ENCODE data around the genes SNX9 and SERAC1.

DNA sequence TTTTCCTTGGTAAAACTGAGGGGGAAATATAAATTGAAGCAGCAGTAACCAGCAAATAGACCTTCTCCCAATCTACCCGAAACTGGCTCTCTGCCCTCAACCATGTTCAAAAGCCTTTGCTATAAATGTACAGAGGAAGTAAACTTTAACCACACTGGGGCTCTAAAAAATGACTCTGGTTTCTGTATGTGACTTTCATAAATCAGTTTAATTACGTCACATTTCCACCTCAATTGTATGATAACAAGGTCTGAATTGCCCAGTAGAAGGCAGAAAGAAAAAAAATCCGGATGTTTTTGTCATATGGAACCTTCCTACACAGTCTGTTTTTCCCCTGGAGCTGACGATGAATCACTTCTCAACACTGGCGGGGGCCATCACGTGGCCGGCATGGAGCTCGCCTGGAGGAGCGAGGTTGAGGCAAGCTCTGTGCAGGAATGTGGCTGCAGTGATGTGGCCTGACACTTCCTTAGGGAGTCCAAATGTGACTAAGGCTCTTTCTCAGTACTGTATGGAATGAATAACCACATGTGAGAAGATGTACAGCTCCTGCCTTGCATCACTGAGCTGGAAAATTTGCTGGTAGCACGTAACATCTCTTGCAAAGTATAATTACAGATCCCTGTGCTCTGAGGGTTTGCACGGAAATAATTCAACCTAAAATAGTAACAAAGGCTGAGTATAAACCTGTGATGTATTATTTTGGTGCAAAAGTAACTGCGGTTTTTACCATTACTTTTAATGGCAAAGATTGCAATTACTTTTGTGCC is 58.6 kb upstream of the SNX9 start:
- RRBS: no CpG with 5 or more reads among the region's 12 CpGs

DNA sequence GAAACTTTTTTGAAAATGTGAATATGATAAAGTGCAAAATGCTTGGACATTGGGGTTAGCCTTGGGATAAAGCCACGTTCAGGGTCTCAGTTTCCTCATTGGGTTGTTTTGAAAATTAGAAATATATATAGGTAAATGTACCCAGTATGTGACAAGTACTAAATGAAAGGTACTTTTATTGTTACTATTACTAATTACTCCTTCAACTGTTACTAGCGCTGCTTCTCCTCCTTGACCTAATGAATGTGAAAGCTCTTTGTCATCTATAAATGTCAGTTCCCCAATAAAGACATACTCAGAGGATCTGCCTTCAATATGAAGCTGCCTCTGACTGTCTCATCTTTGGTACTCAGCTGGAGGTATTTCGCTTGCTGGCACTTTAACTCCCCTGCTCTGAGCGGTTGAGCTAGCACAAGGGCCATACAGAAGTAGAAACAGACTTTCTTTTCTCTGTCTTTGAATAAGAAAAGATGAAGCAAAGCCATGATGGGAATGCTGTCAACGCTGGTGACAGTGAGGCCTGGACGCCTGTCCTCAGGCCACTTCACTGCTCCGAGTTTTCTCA is 56.2 kb upstream of the SNX9 start:
- RRBS: no CpG with 5 or more reads among the region's 7 CpGs

DNA sequence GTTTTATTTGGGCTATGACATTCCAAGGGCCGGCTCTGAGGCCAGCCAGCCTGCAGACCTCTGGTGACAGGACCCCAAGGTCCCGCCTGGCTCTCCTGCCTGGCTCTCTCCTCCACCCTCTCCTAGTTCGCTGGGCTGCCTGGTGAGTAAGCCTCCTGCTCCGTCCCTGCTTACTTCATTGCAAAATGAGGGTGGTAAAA is 43.1 kb upstream of the SNX9 start:
- RRBS: no CpG with 5 or more reads among the region's 4 CpGs

DNA sequence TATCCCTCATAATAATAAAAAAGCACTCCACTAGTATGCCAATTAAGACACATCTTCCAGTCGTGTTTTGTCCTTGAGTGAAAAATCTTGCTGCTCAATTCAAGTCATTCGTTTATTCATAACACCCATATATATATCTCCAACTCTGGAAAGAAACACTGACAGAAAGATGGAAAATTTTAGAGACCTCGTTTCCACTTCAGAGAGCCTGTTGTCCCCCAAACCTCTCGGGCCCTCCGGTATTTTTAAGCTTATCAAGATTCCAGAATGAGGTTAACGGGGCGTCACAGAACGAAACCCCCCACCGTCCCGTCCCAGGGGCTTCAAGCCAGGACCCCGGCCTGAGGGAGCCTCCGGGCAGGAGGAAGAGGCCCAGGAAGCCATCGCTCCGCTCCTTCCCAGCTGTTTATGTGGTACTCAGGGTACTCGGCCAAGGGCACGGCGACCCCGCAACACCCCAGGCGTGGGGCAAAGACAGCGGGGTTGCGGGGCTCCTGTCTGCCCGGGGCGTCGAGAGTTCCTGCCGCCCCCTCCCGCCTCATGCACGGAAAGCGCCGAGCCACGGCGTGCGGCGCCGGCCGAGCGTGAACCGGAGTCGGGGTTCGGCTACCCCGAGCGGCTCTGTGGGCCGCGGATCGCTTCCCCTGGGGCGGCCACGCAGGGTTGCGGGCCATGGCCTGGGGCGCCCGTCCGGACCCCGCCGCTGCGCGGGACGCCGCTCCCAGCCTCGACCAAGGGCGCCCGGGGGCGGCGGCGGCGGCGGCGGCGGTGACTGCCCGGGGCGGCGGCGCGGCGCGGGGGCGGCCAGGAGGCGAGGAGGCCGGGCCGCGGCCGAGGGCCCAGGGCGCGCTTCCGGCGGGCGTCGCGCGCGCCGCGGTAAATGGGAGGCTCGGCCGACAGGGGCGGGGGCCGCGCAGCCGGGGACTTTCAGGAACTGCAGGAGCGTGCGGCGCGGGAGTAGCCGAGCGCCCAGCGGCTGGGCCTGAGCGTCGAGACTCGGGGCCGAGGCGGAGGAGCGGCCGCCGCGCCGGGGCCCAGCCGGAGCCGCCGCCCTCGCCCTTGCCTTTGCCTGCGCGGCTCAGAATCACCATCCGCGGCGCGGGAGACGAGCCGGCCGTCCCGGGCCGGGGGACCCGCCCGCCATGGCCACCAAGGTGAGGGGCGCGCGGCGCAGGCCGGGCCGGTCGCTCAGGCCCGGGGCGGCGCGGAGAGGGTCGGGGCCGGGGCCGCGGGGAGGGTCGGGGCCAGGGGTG is at the start of gene SNX9:
Gene SNX9, plus strand, starts transcription at position 954 of the 1,253 bp plus-strand sequence.
- RRBS: 1% methylated on average over 78 of the region's 146 CpGs

- RRBS: no CpG with 5 or more reads among the region's 3 CpGs
These were observed 56.8 kb downstream of the SNX9 start for GRCh38 chr6:157879782-157880366.

- RRBS: no CpG with 5 or more reads among the region's 19 CpGs
These were observed 53.1 kb upstream of the SYNJ2 start for GRCh38 chr6:157928290-157929196.

DNA sequence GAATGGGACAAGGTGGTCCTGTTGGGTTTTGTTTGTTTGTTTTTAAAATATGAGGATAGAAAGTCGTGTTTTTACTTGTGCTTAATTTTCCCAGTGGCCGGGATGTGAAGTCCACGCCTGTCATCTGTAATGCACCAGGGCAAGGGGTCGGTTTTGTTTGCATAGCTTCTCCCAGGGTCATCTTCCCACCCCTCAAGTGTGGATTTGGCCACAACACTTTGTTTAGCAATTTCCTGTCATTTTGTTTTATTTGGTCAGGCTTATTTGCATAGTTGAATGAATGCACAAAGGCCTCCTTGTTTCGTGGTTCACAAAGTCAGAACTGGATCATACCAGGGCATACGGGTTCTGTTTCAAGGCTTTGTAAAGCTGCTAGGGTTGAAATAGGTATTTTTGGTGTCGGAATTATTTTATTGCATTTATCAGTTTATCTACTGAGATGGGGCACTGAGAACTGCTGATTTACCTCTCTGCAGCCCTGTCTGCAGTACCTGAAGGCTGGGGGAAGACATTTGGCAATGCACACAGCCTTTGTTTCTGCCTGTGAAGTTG is 29.9 kb downstream of the SYNJ2 start:
- RRBS: no CpG with 5 or more reads among the region's 7 CpGs

DNA sequence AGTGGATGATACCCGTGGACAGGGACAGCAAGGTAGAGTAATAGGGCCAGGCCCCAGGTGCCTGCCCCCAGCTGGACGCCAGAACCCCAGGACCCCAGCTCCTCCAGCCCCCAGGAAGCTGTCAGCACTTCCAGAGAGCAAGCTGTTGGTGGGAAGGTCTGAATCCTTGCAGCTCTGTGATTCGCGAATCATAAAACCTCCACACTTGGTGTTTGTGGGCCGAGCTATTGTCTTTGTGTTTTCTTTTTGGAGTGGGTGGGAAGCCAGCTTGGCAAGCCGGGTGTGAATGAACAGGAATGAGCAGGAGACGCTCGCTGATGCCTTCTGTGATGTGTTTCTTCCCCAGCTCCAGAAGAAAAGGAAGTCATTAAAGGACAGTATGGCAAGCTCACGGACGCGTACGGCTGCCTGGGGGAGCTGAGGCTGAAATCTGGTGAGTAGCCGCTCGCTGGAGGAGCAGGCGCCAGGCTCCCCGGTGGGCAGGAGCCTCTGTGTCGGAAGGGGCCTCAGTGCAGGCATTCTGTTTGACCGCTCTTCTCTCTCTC is 35.3 kb downstream of the SYNJ2 start:
- RRBS: no CpG with 5 or more reads among the region's 18 CpGs

DNA sequence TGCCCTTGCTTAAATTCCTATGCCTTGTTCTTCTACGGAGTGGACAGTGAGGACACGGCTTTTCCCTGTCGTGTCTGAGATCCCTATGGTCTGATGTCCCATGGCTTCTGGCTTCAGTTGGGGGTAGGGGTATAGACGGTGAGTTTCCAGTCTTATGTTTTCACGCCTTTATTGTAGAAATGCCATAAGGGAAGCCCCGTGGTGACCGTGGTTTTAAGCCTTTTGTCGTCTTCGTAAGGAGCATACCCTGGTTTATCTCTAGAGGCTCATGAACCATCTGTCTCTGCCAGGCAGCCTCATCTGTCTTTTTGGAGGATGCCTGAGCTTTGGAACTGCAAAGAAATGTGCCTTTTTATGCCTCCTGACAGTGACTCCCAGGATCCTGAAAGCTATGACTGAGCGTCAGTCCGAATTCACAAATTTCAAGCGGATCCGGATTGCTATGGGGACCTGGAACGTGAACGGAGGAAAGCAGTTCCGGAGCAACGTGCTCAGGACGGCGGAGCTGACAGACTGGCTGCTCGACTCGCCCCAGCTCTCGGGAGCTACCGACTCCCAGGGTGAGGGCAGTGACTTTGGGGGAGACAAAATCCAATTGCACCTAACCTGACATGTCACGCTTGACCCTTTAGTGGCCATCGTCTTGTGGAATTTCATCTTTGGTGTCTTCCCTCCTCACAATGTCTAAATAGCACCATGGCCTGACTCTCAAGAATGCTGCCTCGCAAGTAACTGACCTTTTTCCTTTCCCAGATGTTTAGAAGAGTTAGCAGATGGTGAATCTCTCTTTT is 84.6 kb downstream of the SYNJ2 start:
- RRBS: 92% methylated on average over 3 of the region's 26 CpGs

DNA sequence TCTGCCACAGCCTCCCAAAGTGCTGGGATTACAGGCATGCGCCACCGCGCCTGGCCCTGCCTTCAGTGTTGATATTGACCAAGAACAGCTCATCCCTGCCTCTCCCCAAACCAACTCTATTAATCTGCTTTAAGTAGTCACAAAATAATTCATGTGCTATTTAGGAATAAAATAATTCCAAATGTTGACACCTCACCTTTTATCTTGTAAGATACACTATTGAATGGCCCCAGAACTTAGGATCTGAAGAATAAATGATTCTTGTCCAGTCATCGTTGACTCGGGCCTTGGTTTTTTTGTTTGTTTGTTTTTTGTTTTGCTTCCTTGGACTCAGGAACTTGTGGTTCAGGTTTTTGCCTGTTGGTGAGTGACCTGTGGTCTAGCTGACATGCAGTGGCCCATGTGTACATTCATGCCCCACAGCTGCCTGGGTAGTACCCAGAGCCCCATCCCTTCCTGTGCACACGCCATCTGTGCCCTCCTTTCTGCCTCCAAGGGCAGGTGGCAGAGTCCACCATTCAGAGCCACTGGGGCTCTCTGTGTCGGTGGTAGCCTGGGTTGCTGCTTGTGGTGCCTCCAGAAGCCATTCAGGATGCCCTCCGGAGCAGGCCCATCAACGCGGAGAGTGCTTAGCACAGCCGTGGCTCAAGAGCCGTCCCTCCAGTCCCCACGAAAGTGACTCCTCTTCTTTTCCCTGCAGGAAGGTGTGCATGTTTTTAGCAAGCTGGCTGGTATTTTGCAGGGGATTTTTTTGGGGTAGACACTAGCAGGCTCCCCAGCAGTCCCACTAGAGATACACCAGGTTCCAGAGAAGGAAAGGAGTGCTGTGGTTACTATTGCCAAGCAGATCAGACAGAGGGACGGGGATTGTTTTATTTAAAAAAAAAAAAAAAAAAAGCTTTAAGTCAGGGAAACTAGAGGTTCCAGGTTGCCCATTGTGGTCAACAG is 85.9 kb downstream of the SYNJ2 start:
- RRBS: no CpG with 5 or more reads among the region's 14 CpGs

DNA sequence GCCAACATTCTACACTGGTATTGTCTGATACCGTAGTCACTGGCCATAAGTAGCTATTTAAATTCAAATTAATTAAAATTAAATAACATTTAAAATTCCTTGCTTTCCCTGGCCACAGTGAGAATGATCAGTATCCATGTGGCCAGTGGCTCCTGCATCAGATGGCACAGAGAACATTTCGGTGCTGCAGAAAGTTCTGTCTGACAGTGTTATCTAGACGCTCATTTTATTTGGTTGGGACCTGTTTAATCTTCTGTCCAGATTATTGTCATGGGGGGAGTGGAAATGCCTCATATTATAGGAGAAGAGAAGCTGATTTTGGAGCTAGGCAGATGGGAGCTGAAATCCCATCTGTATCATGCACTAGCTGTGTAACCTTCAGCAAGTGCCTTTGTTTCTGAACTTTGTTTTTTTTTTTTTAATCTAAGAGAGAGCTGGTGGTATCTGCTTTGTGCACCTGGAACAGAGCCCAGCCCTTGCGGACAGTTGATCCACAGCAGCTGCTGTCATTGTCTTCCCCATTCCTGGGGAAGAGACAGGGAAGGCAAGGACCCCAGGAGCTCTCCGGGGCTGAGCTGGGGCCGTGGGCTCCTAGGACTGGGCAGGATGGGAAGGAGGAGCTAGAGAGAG is 91.9 kb downstream of the SYNJ2 start:
- RRBS: no CpG with 5 or more reads among the region's 6 CpGs

- RRBS: 1% methylated on average over 34 of the region's 71 CpGs
These were observed at the start of gene SERAC1 for GRCh38 chr6:158167664-158168490. Gene SERAC1 (minus strand): TSS chr6:158168262.

- RRBS: 97% methylated on average over 5 of the region's 10 CpGs
These were observed 80.2 kb upstream of the TMEM181 start for GRCh38 chr6:158479726-158479972.

- RRBS: 8% methylated on average over 18 of the region's 75 CpGs
These were observed 23.7 kb upstream of the TMEM181 start for GRCh38 chr6:158535989-158536891.

DNA sequence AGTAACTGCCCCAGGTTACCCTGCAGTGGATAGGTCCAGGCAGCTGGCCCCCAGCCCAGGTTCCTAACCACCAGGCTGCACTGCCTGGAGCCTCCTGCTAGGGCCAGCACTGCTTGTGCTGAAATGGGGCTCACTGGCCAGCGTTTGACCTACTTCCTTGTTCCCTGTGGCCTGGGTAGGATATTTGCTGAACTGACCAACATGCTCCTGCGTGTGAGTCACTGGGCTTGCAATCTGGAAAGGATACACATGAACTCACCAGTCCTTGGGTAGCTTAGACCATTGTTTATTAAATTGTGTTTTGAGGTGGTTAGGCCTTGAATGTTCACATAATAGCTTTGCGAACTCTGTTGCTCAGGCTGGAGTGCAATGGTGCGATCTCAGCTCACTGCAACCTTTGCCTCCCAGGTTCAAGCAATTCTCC is 3.6 kb downstream of the TMEM181 start:
- RRBS: no CpG with 5 or more reads among the region's 4 CpGs

DNA sequence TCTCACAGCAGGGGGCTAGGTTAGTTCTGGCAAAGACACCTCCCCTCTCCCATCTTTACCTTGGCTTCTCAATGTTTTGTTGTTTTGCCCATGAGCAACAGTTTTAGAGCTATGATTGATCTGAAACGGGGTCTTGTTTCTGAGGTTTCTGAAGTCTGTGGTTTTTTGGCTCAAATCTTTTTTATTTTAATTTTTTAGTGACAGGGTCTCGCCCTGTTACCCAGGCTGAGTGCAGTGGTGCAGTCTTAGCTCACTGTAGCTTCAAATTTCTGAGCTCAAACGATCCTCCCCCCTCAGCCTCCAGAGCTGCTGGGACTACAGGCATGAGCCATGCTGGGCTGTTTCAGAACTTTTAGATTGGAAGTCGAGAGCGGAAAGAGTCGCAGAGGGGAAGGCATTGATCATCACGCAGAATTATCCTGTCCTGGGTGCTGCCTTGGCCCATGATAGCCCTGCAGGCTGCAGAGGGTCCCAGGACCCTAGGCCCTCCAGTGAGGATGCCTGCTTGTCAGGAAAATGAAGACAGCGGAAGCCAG is 9.0 kb downstream of the TMEM181 start:
- RRBS: no CpG with 5 or more reads among the region's 8 CpGs

GRCh38 chr6:158596739-158597720 is 37.1 kb downstream of the TMEM181 start:
- RRBS: no CpG with 5 or more reads among the region's 14 CpGs

- RRBS: no CpG with 5 or more reads among the region's 17 CpGs
These were observed 17.0 kb downstream of the SYTL3 start for GRCh38 chr6:158666644-158667529.

DNA sequence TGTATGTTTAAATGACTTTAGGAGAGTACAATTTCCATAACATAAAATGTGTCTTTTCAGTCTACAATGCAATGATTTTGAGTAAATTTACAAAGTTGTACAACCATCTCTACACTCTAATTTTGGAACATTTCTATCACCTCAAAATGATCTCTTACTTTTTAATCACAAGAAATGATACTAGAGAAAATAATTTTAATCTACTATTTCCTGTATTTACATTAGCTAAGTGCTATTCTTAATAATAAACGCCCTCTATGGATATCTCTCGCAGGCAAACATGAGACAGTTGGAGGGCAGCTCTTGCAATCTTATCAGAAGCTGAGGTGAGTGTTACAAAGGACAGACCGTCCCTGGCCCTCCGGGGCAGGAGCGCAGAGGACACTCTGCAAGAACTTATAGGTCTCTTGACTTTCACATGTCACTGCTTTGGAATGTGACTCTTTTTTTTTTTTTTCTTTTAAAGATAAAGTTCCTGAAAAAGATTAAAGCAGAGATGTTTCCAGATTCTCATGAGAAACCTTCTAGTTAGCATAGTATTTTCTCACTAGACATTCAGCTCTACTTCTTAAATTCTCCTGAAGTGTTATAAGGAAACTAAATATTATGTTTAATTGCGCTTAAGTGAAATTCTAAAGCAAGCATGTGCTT is 57.2 kb downstream of the SYTL3 start:
- RRBS: no CpG with 5 or more reads among the region's 6 CpGs

DNA sequence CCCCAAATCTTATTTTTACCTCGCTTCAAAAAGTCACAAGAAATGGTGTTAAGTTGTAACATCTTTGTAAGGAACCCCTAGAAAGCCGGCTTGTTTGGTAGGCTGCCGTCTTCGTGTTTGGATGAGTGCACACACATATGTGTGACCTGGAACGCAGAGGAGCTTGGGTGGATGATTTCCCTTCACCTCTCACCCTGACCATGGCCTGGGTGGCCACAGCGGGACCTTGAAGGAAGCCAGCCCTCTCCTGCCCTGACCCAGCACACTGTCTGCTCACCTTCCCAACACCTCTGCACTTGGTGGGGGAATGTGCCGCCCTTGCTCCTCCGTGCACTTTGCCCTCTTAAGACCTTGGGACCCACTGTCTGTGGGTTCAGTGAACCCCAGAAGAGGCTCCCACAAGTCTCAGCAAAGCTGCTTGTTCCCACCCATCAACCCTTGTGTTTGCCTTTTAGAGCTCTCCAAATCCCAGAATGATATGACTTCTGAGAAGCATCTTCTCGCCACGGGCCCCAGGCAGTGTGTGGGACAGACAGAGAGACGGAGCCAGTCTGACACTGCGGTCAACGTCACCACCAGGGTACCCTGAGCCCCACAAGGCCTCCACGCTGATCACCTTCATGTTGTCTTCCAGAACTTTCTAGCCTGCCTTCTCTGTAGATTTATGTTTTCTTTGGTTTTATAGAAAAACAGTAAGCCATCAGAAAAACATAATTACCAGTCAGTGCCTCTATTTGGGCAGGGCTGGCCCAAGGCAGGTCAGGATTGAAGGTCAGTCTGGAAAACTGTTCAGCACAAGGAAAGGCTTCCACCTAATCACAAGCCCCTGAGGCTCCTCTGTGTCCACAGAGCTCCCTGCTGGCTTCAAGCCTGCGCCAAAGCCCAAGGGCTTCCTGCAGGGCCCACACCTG is 68.0 kb downstream of the SYTL3 start:
- RRBS: no CpG with 5 or more reads among the region's 15 CpGs

All from GM12892 (cell line).